Right atrium auricular region (tissue), 2 donors: ENCODE measurements around the genes TMEM161A and GATAD2A.

- PRO-cap: unidirectional peak, minus-strand start at chr19:18486334; bidirectional peak, plus-strand start at chr19:18486667, minus-strand start at chr19:18486561
- RAMPAGE, long total RNA, 2 experiments: no peak in any of the 2 experiments
These were observed 35.5 kb downstream of the ELL start for GRCh38 chr19:18486253-18486845.

GRCh38 chr19:18493889-18494657 is 27.8 kb downstream of the ELL start:
- PRO-cap: no peak
- RAMPAGE, long total RNA, 2 experiments: no peak in any of the 2 experiments

DNA sequence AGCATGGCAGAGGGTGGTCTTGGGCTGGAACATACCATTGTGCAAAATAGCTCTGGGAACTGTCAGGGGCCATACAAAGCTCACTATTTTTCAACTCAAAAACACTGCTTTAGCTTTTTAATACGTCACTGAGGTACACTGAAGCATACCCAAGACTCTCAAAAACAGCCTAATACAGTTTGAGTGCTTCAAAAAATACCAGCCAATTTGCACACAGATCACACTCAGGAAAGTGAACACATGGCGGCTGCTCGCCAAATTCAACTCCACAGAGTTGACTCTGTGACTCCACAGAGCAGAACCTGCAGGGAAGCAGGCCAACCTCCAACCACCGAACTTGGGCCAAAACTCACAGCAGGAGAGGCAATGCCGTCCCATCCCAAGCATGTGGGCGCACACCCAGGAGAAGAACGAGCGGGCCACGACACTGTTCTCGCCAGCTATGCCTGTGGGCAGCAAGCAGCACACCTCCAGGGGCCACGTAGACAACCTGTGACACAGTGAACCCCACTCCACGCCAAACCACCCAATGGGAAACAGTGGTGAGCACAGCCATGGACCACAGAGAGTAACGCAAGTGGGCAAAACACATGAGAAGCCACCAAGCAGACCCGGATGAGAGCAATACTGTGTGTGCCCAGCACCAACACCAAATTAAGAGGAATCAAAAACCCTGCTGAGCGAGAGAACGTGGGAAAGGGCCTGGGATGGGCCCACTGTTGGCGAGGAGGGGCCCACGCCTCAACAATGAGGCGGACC is 21.0 kb downstream of the ELL start:
- PRO-cap: no peak
- RAMPAGE, long total RNA, 2 experiments: no peak in any of the 2 experiments

GRCh38 chr19:18519769-18520476 is 1.9 kb downstream of the ELL start:
- PRO-cap: bidirectional peak, plus-strand start at chr19:18520211, minus-strand start at chr19:18520253
- RAMPAGE, long total RNA, 2 experiments: no peak in any of the 2 experiments

- PRO-cap: no peak
- RAMPAGE, long total RNA, 2 experiments: no peak in any of the 2 experiments
These were observed 789 bp downstream of the KXD1 start for GRCh38 chr19:18558273-18559044.

- PRO-cap: no peak
- RAMPAGE, long total RNA, 2 experiments: no peak in any of the 2 experiments
These were observed 653 bp downstream of the UBA52 start for GRCh38 chr19:18572394-18572625.

GRCh38 chr19:18572626-18572808 is 860 bp downstream of the UBA52 start:
- PRO-cap: no peak
- RAMPAGE, long total RNA, 2 experiments: no peak in any of the 2 experiments

DNA sequence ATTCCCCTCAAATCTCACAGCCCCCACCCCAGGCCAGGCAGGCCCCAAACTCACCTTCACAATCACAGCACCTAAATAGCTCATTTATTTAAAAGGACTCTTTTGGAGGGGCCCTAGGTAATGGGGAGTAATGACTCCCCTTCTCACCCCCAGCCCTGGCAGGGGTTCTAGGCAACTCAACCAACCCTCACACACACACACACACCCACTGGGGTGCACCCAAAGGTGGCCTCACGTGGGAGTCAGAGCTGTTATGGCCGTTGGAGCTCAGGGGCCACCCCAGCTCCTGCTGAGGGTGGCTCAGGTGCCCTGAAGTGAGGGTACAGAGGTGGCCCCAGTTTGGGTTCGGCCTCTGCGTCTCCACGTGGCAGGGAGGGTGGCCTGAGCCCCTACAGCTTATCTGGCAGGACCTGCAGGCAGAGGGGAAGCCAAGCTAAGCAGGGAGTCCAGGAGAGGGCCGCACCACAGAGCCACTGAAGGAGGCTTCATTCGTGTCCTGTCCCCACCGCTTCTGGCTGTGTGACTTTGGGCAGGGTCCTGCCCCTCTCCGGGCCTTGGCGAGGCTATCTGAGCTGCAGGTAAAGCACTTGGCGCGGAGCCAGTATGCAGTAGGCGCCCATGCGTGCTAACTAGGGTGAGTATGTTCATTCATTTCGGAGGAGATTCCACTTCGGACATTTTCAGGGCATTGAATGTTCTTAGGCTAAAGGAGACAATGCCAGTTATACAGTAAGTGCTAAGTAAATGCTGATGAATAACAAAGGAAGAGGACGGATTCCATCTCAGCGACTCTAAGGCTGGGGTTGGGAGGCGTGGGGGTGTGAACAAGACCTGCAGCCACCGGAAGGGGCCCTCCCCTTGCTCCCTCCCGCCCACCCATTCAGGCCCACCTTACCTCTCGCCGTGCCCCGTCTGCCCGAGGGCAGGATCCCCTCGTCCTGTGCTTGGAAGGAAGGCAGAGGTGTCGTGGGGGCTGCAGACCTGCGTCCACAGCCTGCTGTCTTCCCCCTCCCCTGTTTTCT is 4.9 kb downstream of the REX1BD start:
- PRO-cap: no peak
- RAMPAGE, long total RNA, 2 experiments: no peak in any of the 2 experiments

GRCh38 chr19:18596591-18597057 is 8.0 kb downstream of the REX1BD start:
- PRO-cap: unidirectional peak, minus-strand start at chr19:18596799
- RAMPAGE, long total RNA, 2 experiments: no peak in any of the 2 experiments

GRCh38 chr19:18637232-18637753 is 465 bp downstream of the KLHL26 start:
- PRO-cap: no peak
- RAMPAGE, long total RNA, 2 experiments: no peak in any of the 2 experiments

DNA sequence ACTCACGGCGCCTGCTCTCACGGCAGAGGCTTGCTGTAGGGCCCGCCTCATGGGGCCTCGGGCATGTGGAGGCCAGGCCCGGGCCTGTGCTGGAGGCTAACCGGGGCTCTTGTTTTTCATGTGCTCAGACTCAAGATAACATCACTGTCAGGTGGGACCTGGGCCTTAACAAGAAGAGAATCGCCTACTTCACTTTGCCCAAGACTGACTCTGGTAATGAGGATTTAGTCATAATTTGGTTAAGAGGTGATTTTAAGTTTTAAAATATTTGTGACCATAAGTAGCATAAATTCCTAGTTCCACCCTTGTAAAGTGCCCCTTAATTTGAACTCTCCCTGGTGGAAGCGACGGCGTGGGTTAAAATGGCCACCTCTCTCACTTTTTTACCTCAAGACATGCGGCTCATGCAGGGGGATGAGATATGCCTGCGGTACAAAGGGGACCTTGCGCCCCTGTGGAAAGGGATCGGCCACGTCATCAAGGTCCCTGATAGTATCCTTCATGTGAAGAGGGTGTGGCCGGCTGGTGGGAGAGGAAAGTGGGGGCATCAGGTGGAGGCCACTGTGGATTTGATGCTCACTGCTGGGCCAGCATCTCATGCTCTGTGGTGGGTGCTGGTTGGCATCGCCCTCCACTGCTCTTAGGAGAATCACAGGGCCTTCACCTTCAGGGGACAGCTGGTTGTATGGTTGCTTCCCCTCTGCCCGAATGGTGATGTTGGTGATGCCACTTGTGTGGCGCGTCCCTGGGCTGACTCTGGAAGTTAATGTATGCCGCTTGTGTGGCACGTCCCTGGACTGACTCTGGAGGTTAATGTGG is 21.3 kb downstream of the UPF1 start:
- PRO-cap: no peak
- RAMPAGE, long total RNA, 2 experiments: no peak in any of the 2 experiments

- PRO-cap: no peak
- RAMPAGE, long total RNA, 2 experiments: no peak in any of the 2 experiments
These were observed 7.4 kb upstream of the CERS1 start for GRCh38 chr19:18903236-18903814.

- PRO-cap: no peak
- RAMPAGE, long total RNA, 2 experiments: no peak in any of the 2 experiments
These were observed 1.1 kb downstream of the SLC25A42 start for GRCh38 chr19:19064731-19065408.

- PRO-cap: unidirectional peak, plus-strand start at chr19:19105498
- RAMPAGE, long total RNA, 2 experiments: no peak in any of the 2 experiments
These were observed 32.9 kb downstream of the TMEM161A start for GRCh38 chr19:19105013-19106149.

GRCh38 chr19:19138182-19138770 is at the start of gene TMEM161A:
TMEM161A (minus strand) TSS chr19:19138478.
- PRO-cap: unidirectional peak, minus-strand start at chr19:19138413
- RAMPAGE, long total RNA, 2 experiments: start-site peak on the minus strand in 2 of 2 experiments, at chr19:19138457-19138497 at its widest, 72 to 78 reads per replicate

DNA sequence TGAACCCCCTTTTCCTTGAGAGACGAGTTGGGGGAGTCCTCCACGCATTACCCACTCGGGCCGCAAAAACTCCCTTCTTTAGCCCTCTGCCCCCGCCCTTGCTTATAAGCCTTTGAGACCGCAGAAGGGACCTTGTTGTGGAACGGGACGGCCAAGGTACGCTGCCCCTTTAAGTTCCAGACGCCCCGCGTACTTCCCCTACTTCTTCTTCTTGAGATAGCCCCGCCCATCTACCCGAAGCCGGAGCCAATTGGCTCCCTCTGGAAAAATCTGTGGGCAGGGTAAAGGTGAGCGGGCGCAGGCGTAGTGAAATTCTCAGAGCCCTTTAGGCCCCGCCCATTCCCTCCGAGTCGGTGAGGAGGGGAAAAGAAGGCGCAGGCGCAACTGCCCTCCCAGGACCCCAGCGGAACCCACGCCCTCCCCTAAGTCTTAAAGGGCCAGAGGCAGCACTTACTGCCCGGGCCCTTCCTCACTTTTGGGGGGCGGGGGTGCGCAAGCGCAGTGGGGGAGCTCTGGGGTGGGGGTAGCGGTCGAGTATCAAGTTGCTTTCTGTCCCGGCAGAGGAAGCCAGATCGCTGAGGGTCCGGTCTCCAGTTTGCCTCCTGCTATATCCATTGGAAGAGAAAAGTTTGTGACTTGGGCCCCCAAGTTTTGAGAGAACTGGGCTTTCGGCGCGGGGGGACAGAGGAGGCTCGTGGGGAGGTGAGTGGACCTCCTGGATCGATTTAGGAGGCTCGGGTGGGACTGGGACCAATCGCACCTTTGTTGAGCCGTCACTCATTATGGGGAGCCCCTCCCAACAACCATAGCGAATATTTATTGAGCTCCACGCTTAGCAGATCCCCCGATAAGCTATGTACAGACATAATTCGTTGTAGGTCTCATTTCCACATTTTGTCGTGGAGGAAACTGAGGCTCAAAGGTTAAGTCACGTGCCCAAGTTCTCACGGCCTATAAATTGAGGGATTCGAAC is 627 bp downstream of the RFXANK start:
- PRO-cap: bidirectional peak, plus-strand start at position 501 of the sequence, minus-strand start at position 195 of the sequence
- RAMPAGE, long total RNA, 2 experiments: start-site peak on the plus strand in 2 of 2 experiments, centred at positions 540 to 543 of the sequence, 46 to 143 reads per replicate

- PRO-cap: no peak
- RAMPAGE, long total RNA, 2 experiments: no peak in any of the 2 experiments
These were observed 15.2 kb upstream of the GATAD2A start for GRCh38 chr19:19390107-19390761.

DNA sequence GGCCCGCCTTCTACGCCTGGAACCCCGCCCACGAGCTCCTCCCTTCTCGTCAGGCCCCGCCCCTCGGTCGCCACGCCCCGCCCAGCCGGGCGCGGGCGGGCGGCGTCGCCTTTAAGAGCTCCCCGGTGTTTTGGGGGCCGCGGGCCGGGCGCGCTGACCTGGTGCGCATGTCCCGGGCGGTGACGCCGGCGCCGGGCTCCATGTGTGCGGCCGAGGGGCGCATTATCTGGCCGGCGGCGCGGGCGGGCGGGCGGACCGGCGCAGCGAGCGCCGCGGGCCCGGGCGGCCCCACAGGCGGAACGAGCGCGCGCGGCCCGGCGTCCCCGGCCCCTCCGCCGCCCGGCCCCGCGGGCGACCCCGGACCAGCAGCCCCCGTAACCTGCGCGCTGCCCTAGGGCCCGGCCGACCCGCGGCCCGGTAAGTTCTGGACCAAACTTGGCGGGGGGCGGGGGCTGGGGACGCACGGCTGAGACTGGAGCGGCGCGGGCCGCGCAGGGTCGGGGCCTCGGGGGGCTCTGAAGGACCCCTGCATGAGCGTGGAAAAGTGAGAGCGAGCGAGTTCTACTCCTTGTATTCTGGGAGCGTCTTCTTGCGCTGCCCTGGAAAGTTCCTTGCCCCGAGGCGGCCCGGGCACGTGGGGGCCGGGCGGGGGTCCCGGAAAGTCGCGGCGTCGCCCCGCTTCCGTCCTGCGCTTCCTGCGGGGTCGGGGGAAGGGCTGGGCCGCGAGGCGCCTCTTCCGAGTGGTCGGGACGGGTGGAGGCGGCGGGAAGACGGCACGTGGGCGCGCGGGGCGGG is at the start of gene GATAD2A:
Gene GATAD2A, plus strand, starts transcription at position 73 of the 795 bp plus-strand sequence.
- PRO-cap: bidirectional peak, plus-strand start at position 225 of the sequence, minus-strand start outside the sequence
- RAMPAGE, long total RNA, 2 experiments: no peak in any of the 2 experiments

DNA sequence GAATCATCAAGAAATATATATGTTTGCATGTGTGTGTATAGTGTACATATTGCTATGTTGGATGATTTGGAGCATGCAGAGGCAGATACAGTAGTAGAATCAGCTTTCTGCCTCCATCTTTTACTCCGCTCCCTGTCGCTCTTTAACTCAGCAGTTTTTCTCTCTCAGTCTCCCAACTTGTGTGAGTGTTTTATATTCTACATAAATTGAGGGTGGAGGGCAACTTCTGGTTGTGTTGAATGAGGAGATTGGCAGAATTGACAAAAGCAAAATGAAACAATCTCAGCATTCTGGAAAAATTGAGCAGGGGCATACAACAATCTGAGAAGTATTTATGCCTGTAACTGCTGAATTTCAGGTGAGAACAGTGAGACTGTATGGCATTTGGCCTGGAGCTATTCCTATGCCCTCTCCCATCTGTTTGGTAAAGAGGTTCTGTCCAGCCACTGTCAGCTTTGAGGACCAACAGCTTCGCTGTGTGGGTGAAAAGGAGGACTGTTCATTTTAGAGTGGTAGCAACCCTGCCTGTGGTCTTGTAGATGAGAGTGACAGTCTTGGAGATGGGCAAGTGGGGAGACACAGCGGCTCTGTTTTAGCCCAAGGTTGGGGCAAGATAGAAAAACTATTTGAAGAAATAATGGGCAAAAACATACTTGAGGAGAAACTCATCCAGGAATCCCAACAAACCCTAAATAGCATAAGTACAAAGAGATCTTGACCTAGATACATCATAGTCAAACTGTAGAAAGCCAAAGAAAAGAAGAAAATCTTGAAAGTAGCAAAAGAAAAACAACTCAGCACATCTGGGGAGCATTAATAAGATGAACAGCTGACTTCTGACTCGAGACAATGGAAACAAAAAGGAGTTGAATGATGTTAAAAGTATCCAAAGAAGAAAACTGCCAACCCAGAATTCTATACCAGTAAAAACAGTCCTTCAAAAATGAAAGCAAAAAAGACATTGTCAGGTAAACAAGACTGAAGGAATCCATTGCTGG is 47.3 kb downstream of the TSSK6 start:
- PRO-cap: no peak
- RAMPAGE, long total RNA, 2 experiments: no peak in any of the 2 experiments

DNA sequence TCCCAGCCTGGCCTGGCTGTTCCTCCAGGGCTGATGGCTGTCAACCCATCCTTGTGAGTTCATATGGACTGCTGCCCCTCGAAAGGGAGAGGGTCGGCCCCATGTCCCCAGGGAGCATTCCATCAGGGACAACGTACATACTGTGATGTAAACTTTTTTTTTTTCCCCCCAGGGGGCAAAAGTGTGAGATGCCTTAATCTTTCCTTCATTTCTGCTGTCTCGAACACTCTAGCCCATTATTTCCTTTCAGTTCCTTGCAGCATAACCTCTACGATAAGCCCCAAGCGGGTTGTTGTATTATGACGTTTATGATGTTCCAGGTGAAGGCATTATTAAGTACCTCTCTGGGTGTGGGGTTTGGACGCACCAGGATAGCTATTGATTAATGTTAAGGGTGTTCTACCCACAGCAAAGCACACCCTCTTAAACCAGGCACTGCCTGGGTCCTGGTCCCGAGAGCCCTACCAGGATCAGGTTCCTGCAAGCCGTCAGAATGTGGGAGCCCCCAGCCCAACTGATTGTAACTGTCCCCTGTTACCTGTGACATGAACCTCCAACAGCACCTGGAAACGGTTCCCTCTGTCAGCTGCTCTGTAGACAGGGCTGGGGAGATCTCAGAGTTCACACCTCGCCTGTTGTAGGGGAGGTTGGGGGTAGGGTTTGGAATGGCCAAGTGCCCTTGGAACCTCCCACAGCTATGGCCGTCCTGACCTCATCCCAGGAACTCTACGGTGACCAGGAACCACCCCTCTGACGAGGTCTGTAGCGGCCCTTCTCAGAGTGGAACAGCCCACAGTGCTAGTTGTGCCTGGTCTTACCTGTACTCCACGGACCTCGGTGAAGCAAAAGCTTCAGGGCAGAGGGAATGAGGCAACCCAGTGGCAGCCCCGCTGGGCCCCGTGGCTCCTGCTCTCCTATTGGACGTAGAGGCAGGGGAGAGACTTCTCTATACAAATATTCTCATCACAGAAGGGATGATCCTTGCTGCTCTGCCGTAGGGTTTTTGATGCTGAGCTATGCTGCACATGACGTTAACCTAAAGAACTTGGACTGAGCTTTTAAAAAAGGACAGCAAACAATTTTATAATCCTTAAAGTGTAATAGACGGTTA is 7.4 kb downstream of the TSSK6 start:
- PRO-cap: no peak
- RAMPAGE, long total RNA, 2 experiments: no peak in any of the 2 experiments